ENCODE measurements around a stretch of chr17.

DNA sequence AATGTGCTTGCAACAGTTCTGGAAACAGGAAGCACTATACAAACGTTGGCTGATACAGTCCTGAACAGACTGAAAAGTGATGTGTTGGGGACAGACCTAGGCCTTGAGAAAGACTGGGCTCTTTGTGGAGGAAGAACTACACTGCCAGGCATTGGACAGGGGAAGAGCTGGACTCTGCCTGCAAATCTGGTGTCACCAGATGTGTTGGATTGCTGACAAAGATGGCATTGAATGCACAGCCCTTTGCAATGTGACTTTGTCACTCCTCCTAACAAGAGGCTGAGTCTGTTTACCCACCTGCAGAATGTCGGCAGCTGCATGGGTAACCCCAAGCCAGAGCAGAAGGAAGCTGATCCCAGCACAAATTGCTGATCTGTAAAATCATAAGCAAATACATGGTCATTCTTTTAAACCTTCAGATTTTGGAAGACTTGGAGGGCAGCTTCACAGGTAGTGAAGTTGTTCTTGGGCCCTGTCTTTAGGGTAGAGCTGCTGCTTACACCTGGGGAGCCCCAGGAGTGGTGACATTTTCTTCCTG, 12.5 kb upstream of the ST6GALNAC2 start:
- RAMPAGE, long total RNA, result no peak
- RRBS, result no CpG with 5 or more reads among the region's 2 CpGs

GRCh38 chr17:76631508-76632537, 11.7 kb downstream of the ST6GALNAC1 start:
- RAMPAGE, long total RNA, result no peak
- RRBS, result no CpG with 5 or more reads among the region's 12 CpGs

DNA sequence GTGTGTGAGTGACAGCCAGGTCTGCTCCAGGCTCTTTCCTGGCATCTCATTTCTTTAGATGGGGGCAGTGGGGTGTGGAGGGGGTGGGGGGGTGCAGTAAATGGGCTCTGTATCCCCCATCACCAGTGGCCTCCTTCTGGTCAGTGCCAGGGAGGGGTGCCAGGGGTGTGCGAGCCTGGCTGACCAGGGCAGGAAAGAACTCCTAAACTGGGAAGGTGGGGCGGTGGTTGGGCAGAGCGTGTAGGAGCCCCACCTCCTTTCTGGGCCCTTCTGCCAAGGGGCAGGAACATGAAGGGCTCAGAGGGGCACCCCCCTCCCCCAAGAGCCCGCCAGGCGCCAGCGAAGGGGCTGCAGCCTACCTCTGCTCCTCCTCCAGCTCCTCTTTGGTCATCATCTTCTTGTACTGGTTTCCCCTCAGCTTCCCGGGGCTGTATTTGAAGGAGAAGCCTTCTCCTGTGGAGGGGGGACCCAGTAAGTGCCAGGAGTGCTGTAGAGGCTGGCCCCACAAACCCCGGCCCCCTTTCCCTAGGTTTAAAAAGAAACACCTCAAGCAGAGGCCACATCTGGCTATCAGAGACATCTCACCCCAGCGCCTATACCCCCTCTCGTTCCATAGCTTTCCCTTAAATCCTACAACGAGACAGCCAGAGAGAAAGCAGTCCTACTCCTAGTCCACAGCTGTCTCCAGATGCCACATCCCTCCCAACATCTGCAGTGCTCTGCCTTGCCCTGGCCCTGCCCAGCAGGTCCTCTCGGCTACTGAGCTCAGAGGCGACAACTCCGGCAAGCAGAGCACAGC, 25.9 kb downstream of the MXRA7 start:
- RAMPAGE, long total RNA, result no peak
- RRBS, result 77% methylated on average over 2 of the region's 14 CpGs

DNA sequence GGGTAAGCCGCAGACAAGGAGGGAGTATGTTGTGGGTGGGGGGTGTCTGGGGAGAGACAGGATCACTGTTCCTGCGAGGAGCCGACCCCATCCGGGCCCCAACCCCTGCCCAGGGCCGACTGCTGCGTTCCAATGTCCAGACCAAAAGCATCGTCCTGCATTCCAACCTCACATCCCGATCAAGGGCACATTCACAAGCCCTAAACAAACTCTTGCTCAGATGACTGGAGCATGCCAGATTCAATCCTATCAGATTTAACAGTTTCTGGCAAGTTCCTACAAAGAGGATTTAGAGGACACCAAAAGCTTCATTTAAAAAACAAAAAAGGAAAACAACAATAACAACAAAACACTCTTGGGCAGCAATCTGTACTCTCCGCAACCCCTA, 9.1 kb downstream of the MXRA7 start:
- RAMPAGE, long total RNA, result no peak
- RRBS, result no CpG with 5 or more reads among the region's 9 CpGs

- RAMPAGE, long total RNA, result no peak
- RRBS, result no CpG with 5 or more reads among the region's 42 CpGs
These were observed 272 bp downstream of the SRSF2 start for GRCh38 chr17:76736896-76737222.

- RAMPAGE, long total RNA, result no peak
- RRBS, result no CpG with 5 or more reads among the region's 8 CpGs
These were observed 54.8 kb upstream of the SEC14L1 start for GRCh38 chr17:77085939-77086454.

GRCh38 chr17:77106737-77107416, 33.9 kb upstream of the SEC14L1 start:
- RAMPAGE, long total RNA, result no peak
- RRBS, result no CpG with 5 or more reads among the region's 12 CpGs

DNA sequence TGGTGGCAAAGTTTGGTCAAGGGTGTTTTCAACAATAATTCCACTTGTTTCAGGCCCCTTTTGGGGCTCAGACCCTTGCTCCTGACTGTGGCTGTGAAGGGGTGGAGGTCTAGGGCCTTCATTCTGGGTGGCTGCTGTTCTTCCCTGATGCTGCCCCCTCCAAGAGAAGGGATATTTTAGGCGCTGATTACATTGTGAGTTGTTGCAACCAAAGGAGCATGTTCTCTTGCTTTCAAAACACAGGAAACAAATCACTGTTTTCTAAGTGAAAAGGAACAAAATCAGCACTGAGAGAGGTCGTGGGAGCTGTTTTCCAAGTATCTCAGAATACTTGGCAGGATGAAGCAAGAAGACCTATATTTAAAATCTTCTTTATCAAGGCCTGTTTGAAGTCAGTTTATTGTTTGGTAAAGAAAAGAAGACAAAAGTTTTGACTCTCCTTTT, 25.3 kb upstream of the SEC14L1 start:
- RAMPAGE, long total RNA, result no peak
- RRBS, result no CpG with 5 or more reads among the region's 2 CpGs

- RAMPAGE, long total RNA, result no peak
- RRBS, result no CpG with 5 or more reads among the region's 8 CpGs
These were observed 44.3 kb downstream of the SEC14L1 start for GRCh38 chr17:77185041-77185549.

DNA sequence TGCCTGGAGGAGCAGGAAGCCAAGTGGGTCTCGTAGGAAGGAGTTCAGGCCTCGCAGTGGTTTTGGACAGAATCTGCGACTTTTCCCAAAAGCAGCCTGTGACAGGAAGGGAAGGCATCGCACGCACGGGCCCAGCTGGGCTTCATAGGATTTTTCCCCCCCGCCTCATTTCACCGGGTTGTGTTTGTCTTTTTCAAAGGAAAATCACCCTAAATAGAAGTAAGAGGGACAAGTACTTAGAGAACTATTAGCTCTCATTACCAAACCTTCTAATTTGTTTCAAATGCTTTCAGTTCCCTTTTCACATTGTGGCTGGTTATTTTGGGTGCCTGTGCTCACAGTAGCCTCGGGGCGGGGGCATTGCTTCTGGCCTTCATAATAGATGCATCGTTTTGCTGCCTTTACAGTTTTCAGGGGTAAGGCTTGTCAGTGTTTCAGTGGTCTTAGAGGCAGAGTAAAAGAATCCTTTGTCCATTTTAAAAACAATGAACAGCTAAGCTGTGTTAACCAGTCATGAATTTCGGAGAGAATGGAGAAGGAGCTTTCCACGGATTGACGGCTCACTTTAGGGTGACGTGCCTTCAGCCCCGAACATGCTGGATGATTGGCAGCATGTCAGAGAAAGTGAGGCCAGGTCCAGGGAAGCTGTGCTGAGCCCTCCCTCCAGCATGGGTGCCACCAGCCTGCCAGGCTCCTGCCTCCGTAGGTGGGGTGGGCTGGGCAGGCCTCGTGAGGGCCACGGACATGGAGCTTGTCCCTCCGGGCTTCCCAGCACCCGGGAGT, 68.8 kb upstream of the SEPTIN9 start:
- RAMPAGE, long total RNA, result no peak
- RRBS, result no CpG with 5 or more reads among the region's 21 CpGs

- RAMPAGE, long total RNA, result no peak
- RRBS, result no CpG with 5 or more reads among the region's 30 CpGs
These were observed 65.9 kb upstream of the SEPTIN9 start for GRCh38 chr17:77215139-77216062.

DNA sequence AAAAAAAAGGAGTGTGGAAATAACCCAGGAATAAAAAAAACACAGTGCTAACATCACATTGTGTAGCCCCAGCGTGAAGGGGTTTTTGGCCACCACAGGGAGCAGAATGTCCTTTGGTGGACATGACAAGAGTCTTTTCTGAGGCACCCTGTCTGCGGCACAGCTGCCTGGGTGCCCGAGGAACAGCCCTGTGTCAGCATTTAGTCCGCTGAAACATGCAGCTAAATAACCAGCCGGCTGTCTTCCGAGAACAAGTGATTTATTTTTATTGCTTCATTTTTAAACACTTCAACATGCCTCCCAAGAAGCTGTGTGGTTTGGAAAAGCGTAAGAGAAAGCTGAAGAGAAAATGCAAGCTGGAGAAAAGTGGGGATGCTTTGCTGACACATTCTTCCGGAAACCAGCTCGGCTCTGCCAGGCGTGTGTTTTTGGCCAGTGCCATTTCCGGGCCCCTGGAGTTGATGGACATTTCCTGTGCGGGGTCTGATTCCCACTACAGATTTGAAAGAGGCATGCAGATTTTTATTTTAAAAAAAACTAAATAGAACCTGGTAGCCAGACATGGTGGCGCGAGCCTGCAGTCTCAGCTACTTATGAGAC, 45.9 kb upstream of the SEPTIN9 start:
- RAMPAGE, long total RNA, result no peak
- RRBS, result 10% methylated on average over 4 of the region's 14 CpGs

- RAMPAGE, long total RNA, result no peak
- RRBS, result 1% methylated on average over 45 of the region's 70 CpGs
These were observed 34.3 kb upstream of the SEPTIN9 start for GRCh38 chr17:77246836-77247569.

DNA sequence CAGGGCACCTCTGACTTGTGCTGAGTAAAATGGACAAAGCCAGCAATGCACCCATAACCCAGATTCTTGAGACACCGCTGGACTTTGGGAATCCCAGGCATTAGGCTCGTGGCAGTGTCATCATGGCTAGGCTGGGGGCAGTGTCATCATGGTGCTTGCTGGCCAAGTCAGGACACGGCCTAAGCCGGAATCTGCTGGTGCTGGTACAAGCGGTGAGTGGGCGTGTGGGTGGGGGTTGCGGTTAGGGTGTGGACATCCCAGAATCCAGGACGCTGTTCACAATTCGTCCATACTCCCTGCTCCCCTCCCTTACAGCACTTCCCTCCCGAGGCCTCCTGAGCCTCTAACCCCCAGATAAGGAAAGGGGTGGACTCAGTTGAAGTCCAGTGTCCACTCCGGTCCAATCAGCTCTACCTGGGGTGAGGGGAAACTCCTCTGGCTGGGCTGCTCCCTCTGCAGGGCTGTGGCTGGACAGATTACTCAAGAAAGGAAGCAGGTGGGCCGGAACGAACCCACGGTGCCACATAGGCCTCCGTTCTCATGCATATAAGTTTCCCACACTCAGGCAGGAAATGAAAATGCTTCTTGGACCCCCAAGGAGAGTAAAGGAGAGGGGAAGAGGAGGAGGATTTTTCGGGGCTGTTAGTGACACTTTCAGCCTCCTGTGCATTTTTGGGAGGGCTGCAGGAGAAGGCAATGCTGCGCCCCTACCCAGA, 1.6 kb upstream of the SEPTIN9 start:
- RAMPAGE, long total RNA, result no peak
- RRBS, result no CpG with 5 or more reads among the region's 17 CpGs

GRCh38 chr17:77385721-77386820, 104.8 kb downstream of the SEPTIN9 start:
- RAMPAGE, long total RNA, result no peak
- RRBS, result 59% methylated on average over 3 of the region's 19 CpGs

- RAMPAGE, long total RNA, result no peak
- RRBS, result no CpG with 5 or more reads among the region's 8 CpGs
These were observed 124.7 kb downstream of the SEPTIN9 start for GRCh38 chr17:77405888-77406433.

DNA sequence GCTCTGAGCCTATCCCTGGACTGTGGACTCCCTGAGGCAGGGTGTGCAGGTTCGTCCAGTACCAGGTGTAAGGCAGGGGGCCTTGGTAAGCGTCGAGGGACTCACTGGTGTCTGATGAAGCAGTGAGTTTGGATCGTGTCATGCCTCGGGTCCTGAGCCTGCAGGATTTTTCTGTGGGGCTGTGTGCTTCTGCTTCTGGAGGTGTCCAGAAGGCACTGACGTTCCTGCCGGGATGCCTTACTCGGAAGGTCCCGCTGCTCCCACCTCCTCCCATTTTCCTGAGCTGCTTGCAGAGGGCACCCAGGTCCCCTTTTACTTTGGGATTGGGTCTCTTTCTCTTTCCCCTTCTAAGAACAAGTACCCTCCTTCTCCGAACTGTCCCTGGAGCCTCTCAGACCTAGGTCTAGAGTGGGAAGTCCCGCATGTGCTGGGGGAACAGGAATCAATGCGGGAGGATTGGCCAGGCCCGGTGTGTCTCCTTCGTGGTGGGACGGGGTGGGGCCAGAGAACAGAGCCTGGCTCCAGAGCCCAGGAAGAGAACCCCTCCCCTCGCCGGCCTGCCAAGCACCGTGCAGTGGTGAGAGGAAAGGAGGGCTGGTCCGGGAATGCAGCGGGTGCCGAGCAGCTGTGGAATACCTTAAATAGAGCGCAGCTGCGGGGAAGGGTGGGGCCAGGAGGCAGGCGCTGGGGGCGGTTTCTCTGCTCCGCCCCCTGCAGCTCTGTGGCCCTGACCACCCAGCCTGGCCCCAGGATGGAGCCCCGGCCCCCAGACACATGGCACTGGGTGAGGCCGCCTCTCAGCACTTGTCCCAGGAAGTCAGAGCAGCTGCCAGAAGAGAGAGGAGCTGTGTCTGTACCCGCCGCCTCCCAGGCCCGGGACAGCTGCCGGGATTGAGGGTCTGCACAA, 127.8 kb downstream of the SEPTIN9 start:
- RAMPAGE, long total RNA, result no peak
- RRBS, result 21% methylated on average over 7 of the region's 32 CpGs

DNA sequence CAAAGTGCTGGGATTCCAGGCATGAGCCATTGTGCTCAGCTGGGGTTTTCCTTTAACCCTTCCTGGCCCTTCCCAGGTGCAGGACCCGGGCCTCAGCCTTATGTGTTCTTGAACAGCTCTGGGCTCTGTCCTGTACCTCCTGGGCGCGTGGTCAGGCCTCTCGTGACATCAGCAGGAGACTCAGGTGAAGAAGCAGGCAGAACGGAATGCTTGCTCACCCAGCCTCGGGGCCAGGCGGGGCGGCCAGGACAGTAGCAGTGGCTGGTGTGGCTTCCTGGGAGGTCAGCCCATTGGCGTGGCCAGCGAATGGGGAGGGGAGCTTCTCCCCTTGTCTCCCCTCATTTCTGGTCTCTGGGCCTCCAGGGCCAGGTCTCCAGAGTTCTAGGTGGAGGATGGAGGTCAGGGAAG, 140.8 kb downstream of the SEPTIN9 start:
- RAMPAGE, long total RNA, result no peak
- RRBS, result no CpG with 5 or more reads among the region's 10 CpGs

GRCh38 chr17:77473718-77474226, 192.5 kb downstream of the SEPTIN9 start:
- RAMPAGE, long total RNA, result no peak
- RRBS, result no CpG with 5 or more reads among the region's 4 CpGs

- RAMPAGE, long total RNA, result no peak
- RRBS, result no CpG with 5 or more reads among the region's 20 CpGs
These were observed 290.9 kb downstream of the SEPTIN9 start for GRCh38 chr17:77572014-77572691.